Measurements from ENCODE around the gene PLA2R1.

- PRO-cap = no peak
Observed at GRCh38 chr2:158724290-158724768, 70.8 kb upstream of the DAPL1 start.

- PRO-cap = no peak
Observed at GRCh38 chr2:158968145-158968287, 424 bp upstream of the TANC1 start.

- PRO-cap = no peak
Observed at GRCh38 chr2:159144678-159145304, 141.7 kb downstream of the WDSUB1 start.

- PRO-cap = no peak
Observed at GRCh38 chr2:159202535-159203143, 83.9 kb downstream of the WDSUB1 start.

DNA sequence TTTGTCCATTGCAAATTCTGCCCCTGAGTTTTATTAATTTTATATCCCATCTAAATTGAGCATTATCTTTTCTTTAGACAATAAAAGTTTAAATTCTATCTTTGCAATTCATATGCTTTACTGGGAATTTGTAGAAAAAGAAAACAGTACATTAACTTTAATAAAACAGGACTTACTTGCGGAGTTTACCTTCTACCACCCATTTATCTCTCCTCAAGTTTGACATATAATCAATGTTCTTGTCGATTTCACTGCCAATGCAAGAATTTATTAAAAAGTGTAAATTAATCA lies 96.9 kb upstream of the WDSUB1 start:
- PRO-cap = no peak

GRCh38 chr2:159738468-159738854 lies 26.2 kb downstream of the MARCHF7 start:
- PRO-cap = no peak

DNA sequence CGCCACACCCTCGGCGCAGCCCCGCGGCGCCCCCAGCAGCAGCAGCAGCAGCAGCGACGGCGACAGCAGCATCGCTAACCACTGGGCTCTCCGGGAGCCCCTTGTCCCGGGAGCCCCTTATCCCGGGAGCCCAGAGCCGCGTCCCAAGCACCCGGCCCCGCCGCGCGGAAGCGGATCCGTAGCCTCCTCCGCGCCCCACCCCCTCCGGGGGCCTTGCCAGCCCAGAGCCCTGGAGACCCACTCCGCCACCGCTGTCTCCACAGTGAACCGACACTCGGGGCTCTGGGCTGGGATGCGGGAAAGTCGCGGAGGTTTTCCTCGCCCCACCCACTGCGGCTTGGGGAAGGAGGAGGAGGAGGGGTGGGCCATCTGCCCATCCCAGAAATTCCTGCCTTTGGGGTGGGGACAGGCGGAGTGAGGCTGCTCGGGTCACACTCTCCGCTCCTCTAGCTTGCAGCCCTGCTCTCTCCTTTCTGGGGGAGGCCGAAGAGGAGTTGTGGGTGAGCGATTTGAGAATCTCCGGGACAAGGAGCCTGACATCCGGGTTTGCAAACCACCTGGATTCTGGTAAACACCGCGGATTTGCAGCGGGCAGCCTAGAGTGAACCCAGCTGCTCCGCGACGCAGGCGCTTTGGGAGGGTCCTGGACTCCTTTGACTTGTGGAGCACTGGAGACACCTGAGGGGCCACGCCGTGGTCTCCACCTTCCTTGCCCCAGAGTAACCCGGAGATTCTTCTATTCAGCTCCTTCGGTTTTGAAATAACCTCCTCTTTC lies at the start of gene PLA2R1:
PLA2R1 (minus strand) TSS at position 284 of the 775 bp plus-strand sequence.
- PRO-cap = no peak

GRCh38 chr2:160331327-160331763 lies 131.3 kb upstream of the ITGB6 start:
- PRO-cap = no peak

DNA sequence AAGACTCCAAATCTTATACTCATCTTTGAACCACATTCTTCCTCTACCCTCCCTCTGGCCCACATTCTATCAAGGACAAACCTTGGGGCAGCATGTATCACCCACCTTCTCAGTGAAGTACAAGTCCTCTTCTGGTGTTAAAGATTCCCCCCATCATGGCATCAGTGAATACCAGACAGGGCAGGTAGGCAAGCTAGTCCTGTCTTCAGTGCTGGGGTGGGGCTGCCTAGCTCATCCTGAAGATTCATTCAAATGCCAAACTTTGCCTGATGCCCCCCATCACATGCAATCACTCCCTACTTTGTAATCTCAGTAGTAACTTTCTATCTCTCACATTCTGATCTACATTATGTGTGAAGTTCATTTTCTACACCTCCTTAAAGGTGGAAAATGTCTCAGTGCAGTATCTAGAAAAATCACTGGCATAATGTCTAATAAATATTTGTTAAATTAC lies 138.1 kb downstream of the RBMS1 start:
- PRO-cap = no peak

GRCh38 chr2:160384976-160385315 lies 108.7 kb downstream of the RBMS1 start:
- PRO-cap = no peak

DNA sequence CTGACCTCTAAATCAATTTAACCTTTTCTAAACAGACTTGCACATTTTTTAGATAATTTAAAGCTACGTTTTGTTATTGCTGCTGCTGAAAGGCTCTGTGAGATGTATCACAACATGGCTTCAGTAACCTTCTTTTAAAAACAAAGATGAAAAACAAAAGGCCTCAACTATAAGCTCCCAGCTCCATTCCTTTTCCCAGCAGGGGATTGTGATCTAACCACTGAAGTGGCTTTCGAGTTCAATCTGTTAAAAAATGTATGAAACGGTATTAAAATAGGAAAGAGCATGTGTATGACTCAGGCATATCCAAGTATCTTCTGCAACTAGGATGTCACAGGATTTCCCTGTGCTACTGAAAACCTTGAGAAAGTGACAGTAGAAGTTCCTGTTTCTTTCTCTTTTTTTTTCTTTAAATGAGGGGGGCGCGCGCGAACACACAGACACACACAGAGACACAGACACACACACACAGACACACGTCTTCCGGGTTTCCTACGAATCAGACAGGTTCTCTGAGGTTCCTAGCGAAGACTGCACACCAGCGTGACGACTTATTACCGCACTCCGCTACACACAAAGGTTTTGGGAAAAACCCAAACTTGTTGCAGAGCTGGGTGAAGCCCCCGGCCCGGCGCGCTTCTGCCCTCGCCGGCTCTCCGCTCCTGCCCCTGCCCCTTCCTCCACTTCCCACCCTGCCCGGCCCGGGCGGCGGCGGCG lies 86.9 kb downstream of the RBMS1 start:
- PRO-cap = no peak

- PRO-cap = no peak
Observed at GRCh38 chr2:160417730-160418314, 75.8 kb downstream of the RBMS1 start.

GRCh38 chr2:160474469-160474817 lies 19.2 kb downstream of the RBMS1 start:
- PRO-cap = no peak

DNA sequence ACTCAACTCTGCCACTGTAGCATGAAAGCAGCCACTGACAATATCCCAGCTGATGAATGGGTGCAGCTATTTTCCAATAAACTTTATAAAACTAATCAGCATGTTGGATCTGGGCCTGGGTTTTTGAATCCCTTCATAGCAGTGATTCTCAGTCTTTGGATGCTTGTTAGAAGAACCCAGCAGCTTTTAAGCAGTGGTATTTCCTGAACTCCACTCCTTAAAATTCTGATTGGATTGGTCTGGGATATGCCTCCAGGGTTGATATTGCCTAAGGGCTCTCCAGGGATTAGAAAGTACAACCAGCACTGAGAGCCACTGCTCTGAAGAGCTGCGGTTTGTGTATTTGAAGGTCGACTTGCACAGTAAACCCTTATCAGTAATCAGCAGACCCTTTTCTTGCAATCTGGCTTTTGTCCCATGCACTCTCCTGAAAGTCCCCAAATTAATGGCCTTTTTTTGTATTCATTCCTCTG lies 17.0 kb upstream of the RBMS1 start:
- PRO-cap = no peak

DNA sequence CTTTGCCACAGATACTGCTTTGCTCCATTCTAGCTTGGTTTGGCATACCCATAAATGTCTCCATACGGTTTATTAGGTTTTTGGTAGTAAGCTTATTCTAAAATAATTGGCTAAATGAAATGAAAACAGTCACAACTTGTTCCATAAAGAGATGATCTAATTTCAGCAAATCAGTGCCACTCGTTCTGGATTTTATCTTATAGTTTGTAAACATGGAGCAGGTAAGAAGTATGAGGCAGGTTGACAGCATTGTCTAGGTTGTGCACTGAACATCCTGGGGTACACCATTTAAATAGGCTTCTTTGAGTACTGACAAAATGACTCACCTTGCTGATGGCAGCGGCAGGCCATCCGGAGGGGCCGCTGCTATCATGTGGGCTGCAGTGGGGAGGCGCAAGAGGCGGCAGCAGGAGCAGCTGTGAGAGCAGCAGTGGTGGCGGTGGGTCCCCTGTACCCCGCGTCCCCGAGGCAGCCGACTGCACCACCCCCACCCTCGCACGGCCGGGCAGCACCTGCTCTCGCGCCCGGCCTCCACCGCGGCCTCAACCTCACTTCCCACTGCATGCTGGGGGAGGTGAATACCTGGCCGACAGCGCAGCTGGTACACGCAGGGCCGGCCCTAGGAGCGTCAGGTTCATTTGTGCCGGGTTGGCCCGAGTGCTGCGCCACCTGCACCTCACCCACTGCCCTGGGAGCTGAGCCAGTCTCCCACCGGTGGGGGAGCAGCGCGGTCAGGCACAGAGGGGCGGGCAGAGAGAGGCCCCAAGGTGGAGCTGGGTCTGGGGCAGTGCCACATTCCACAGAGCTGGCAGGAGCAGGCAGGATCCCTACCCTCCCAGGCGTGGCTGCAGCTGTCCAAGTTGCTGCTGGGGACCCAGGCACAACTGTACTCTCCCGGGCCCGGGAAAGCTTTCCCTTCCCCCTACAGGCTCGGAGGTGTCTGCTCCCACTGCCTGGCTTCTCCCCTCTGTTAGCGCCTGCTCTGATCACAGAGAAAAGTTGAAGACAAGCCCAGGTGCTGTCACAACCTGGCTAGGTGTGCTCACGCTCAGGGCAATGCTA lies 154.5 kb upstream of the RBMS1 start:
- PRO-cap = no peak

DNA sequence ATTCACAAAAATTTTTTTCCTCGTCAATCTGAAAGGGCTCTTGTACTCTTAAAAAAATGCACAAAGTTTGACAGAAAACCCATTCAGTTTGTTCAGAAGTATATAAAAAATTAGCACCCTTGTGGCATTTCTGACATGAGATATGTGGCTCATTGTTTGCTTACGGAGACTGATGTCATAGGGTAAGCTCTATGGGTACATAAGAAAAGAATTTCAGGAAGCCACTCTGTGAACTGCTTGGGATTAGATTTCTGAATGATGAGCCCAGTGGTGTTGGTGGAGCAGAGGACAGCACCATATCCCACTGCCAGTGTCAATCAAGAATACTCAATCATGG lies 243.0 kb upstream of the RBMS1 start:
- PRO-cap = no peak

GRCh38 chr2:162011743-162012017 lies 62.3 kb downstream of the DPP4 start:
- PRO-cap = no peak

DNA sequence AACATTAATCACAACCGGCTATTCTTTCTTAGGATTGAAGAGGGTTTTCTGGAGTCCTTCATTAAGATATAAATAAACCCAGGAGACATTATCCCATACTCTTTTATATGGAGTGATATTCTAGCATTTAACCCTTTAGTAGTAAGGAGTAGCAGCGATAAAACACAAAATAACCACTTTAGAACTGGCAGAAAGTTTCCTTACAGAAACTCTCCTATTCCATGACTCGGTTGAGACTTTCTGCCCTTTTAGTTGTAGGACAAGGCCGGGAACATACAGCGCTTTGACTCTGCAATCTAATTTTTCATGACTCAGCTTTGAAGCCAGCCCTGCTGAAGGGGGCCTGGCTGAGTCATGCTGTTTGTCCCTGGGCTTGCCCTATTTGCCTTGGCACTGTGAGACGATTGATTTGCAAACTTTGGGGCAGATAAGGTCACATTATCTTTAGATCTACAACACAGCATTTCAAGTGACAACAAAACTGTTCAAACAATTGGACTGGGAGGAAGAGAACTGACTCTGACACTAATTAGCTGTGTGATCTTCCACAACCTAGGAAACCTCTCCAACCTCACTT lies 238.4 kb downstream of the GCA start:
- PRO-cap = no peak

GRCh38 chr2:164015258-164015765 lies 279.5 kb upstream of the FIGN start:
- PRO-cap = no peak

- PRO-cap = no peak
Observed at GRCh38 chr2:164564160-164564474, 57.2 kb downstream of the GRB14 start.

Data from neutrophil (primary cell).